ENCODE results near the gene TECTB.

- PRO-cap = no peak
These were observed 677 bp downstream of the RBM20 start for GRCh38 chr10:110644682-110645343.

- PRO-cap = no peak
These were observed 57.0 kb downstream of the RBM20 start for GRCh38 chr10:110701014-110701685.

- PRO-cap = no peak
These were observed 97.4 kb upstream of the PDCD4 start for GRCh38 chr10:110773984-110775063.

GRCh38 chr10:110823878-110824563 is 47.7 kb upstream of the PDCD4 start:
- PRO-cap = no peak

DNA sequence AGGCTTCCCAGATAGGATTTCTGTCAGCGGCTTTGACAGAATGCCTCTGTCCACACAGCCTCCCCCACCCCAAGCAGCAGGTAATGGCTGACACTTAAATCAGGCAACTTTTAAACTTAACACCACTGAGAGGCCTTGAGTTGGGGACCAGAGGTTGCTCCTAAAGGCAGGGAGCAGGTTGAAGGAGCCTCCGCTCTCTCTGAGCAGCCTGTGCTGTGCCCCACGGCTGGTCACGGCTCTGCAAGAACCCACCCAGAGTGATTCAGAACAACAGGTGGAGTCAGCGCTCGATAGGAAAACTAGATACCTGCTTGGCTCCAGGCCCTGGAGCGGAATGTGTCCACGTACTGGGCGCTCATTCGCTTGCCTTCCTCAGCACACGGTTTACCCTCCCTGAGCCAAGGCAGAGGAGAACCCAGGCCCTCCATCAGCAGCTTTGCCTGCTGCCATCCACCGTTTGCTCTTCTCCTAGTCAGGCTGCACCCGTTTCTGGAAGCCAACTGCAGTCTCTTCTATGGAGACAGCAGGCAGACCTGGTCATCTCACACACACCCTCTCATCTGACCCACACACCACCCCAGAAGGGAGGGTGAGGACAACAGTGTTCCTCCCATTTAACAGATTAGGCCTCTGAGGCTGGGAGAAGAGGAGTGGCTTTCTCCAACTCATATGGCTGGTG is 37.7 kb upstream of the PDCD4 start:
- PRO-cap = no peak

- PRO-cap = no peak
These were observed 21.7 kb upstream of the PDCD4 start for GRCh38 chr10:110849932-110850472.

DNA sequence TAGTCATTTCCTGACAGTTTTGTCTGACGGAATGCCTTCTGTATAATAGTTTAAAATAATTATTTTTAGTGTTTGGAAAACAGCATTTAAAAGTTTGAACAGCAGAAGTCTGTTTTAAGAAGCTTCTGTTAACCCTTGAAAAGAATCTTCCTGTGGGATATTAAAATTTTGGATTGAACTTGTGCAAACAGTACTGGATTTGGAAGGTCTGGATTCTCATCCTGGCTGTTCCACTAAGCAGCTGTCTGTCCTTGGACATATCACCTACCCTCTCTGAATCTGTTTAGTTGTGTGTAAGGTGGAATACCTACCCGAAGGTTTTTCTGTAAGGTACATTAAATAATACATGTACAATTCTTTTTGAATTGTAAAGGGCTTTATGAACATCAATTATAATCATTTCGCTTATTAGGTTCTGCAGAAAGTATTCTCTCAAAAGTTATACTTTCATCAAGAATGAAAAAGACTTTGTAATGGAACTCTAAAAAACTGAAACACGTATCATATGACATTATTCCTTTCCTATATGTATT is 2.2 kb downstream of the PDCD4 start:
- PRO-cap = no peak

DNA sequence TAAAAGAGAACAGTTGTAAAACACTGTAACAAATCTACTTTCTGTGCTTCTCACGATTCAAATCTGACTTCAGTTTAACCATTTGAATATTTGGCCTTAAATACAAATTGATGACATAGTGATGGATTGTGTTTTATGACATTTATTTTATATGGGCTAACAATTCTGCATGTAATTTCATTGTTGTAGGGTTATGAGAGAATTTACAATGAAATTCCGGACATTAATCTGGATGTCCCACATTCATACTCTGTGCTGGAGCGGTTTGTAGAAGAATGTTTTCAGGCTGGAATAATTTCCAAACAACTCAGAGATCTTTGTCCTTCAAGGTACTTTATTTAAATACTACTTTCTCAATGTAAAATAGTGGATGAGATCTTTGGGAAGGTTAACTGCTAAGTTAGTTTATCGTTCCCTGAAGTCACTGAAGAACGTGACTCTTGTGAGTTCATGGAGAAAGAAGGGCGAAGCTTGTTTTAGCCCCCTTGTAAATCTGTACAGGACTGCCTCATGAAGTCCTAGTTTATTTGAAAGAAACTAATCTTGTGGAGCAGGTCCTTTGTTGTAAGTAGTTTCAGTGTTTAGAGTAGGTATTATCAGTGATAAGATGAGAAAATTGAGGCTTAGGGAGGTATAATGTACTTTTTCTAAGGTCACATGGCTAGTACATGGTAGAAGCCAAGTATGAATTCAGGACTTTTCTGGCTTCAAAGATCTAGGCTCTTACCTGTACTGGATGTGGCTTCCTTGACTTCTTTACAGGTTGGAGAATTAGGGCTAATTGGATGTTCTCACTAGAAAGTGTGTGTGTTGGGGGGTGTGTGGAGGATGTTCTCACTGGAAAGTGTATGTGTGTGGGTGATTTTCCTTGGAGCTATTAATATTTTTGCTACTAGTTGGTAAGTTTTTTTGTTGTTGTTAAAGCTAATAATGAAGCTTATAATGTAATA is 22.9 kb downstream of the BBIP1 start:
- PRO-cap = no peak

DNA sequence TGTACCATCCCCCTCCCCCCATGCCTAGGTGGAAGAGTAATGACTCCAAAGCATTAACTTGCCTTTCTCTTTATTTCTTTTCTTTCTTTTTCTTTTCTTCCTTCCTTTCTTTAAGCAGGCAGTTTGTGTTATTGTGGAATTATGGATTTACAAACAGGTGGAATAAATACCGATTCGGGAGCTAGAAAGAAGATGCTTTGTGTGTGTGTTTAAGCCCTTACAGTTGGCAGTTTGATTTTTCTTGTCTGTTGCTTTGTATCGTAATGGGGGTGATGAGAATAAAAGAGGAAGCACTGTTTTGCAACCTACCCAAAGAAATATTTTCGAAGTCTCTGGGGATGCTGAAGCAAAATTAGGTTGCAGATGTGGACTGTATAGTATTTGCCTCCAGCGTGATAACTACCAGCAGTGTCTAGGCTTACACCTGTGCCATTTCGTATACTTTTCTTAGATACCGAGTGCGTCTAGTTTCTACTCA is 1.1 kb downstream of the SHOC2 start:
- PRO-cap = no peak

DNA sequence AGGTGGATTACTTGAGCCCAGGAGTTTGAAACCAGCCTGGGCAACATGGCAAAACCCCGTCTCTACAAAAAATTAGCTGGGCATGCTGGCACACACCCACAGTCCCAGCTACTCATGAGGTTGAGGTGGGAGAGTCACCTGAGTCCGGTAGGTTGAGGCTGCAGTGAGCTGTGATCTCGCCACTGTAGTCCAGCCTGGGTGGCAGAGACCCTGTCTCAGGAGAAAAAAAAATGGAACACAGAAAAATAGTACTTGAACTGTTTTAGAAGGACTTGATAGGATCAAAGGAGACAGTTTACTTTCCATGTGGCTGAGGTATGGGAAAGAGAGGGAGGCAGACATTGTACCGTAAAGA is 53.2 kb downstream of the SHOC2 start:
- PRO-cap = no peak

DNA sequence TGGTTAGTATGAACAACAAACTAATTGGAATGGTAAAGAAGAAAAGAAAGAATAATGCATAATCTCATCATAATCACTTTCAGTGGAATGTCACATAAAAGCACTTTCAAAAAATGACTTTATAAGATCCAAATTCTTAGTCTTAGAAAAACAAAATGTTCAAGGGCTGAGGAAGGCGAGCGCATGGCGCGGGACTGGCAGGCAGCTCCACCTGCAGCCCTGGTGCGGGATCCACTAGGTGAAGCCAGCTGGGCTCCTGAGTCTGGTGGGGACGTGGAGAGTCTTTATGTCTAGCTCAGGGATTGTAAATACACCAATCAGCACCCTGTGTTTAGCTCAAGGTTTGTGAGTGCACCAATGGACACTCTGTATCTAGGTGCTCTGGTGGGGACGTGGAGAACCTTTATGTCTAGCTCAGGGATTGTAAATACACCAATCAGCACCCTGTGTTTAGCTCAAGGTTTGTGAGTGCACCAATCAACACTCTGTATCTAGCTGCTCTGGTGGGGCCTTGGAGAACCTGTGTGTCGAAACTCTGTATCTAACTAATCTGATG is 70.6 kb downstream of the SHOC2 start:
- PRO-cap = no peak

- PRO-cap = no peak
These were observed 15.4 kb downstream of the GPAM start for GRCh38 chr10:112168133-112168678.

DNA sequence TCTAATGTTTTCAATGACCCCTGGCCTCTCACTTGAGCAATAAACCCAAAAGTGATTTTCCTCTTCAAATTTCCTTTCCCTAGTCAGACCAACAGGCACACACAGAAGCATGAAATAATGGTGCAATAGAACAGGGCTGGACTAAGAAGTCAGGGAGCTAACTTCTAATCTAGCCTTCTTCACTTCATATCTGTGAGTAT is 21.7 kb upstream of the TECTB start:
- PRO-cap = no peak

- PRO-cap = no peak
These were observed 3.0 kb upstream of the TECTB start for GRCh38 chr10:112280233-112280653.

GRCh38 chr10:112280654-112280910 is 2.6 kb upstream of the TECTB start:
- PRO-cap = no peak

- PRO-cap = no peak
These were observed at the start of gene TECTB for GRCh38 chr10:112283189-112283504. TSS of gene TECTB (plus strand) at chr10:112283400.

- PRO-cap = no peak
These were observed 11.7 kb upstream of the ACSL5 start for GRCh38 chr10:112361933-112362872.

DNA sequence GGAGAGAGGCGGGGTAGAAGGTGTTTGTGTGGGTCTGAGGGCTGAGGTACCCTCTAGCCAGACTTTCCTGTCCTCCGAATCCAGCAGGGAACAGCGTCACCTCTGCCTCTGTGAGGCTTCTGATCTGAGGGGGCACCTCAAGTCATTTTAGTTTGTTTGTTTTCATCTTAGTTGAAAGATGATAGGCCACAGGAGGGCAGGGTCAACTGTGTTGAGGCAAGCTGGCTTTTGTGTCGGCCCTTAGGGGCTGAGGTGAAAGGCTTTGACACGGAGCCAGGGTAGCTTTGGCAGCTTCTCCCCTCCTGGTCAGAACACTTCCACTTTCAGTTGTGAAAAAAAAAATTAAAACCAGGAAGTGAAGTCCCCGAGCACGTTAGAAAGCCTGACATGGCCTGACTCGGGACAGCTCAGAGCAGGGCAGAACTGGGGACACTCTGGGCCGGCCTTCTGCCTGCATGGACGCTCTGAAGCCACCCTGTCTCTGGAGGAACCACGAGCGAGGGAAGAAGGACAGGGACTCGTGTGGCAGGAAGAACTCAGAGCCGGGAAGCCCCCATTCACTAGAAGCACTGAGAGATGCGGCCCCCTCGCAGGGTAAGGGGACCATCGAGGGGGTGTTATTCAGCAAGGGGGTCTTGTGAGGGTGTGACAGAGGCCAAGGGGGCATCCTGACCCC is 2.1 kb downstream of the ACSL5 start:
- PRO-cap = bidirectional peak, plus-strand start at position 376 of the sequence, minus-strand start at position 313 of the sequence

- PRO-cap = no peak
These were observed 18.9 kb downstream of the ACSL5 start for GRCh38 chr10:112392927-112393140.

DNA sequence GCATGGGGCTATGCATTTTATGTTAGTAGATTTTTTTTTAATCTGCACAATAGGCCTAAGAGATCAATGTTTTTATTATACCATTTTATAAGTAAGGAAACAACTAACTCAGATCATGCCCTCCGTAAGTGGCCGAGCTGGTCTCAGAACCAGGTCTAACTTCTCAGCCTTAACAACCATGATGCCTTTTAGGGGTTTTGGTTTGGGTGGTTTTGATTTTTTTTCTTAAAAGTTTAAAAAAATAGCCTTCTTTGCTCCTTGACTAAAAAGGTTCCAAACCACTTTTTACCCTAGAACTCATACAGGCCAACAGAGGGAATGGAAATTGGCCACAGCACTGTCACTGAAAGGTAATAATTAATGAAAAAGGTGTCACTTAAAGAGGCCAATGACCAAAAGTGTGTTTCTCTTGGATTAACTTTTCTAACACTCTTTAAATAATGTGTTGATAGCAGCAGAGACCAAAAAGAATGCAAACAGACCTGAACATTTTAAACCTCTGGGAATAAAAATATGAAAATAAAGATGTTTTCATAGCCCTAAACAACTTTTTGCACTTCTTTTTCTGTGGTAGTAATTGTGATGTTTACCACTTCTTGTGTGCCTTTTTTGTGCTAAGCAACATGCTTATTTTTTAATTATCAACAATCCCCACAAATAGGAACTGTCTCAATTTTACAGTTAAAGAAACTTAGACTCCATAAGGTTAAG is 221.1 kb upstream of the TCF7L2 start:
- PRO-cap = no peak